ENCODE data around the genes DOP1B and RIPPLY3.

- PRO-cap: no peak
Measured at GRCh38 chr21:36132529-36133295, 2.2 kb upstream of the CBR3 start.

GRCh38 chr21:36141333-36142054 lies 6.6 kb downstream of the CBR3 start:
- PRO-cap: no peak

- PRO-cap: bidirectional peak, plus-strand start at chr21:36156825, minus-strand start at chr21:36156482
Measured at GRCh38 chr21:36156727-36157859, at the start of gene DOP1B. DOP1B (plus strand) TSS chr21:36156824.

DNA sequence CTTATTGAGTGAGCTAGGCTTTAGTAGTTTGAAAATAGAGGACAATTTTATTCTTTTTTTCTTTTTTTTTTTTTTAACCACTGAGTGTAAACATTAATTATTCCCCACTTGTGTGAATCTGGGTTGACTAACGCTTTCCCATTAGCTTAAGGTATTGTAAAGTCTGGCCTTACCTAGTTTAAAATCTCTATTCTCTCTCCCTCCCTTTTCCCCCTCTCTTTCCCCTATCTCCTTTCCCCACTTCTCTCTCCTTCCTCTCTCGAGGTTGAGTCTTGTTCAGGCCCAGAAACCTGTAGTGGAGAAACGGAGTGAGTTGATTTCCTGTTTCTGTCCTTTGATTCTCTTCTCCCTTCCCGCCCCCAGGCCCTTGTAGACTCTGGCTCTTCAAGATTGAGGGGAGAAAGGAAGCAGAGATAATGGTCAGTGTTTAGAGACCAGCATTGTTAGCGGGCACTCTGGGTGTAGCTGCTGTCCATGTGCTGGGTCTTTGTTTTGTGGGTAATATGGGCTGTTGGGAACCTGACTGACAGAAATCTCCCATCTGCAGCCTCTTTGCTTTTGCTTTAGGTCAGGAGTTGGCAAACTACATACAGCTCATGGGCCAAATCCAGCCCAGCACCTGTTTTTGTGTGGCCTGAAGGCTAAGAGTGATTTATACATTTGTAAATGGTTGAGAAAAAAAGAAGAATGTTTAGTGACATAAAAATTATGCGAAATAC lies 1.6 kb downstream of the MORC3 start:
- PRO-cap: unidirectional peak, minus-strand start at position 476 of the sequence

DNA sequence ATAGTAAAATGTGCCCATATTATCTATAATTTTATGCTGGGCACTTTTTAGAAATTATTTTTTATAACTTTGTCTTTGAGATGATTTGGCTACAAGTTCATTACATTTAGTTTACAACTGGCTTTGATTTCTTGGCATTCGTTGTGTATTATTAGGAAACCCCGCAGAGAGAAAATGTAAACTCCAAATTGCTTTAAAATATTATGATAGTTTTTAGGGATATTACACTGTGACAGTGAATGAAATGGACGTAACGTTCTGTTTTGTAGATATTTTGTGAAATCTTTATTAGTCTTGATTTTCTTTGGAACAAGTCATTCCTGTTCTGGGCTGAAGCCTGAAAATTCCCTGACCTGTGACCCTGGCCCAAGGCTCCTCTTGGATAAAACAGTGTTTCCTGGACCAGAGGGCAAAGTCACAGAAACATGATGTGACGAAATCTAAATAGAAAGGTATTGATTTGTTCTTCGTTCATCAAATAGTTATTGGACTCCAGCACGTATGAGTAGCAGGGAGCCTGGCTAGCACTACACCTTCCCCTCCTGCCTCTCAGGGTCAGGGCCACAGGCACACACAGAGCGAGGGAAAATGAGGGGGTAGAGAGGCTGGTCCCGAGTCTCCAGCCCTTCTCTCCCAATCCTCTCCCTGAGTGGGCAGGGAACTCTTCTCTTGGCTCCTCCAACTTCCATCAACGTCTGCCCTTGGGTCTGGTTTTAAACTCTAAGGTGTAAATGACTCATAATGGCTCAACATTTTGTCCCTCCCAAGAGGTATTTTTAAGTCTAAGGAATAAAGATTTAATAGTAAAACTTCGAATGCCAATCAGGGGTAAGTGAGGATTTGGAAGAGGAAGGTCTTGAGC lies 1.7 kb upstream of the CLDN14 start:
- PRO-cap: no peak

GRCh38 chr21:36509865-36510387 lies 30.0 kb upstream of the CLDN14 start:
- PRO-cap: no peak

DNA sequence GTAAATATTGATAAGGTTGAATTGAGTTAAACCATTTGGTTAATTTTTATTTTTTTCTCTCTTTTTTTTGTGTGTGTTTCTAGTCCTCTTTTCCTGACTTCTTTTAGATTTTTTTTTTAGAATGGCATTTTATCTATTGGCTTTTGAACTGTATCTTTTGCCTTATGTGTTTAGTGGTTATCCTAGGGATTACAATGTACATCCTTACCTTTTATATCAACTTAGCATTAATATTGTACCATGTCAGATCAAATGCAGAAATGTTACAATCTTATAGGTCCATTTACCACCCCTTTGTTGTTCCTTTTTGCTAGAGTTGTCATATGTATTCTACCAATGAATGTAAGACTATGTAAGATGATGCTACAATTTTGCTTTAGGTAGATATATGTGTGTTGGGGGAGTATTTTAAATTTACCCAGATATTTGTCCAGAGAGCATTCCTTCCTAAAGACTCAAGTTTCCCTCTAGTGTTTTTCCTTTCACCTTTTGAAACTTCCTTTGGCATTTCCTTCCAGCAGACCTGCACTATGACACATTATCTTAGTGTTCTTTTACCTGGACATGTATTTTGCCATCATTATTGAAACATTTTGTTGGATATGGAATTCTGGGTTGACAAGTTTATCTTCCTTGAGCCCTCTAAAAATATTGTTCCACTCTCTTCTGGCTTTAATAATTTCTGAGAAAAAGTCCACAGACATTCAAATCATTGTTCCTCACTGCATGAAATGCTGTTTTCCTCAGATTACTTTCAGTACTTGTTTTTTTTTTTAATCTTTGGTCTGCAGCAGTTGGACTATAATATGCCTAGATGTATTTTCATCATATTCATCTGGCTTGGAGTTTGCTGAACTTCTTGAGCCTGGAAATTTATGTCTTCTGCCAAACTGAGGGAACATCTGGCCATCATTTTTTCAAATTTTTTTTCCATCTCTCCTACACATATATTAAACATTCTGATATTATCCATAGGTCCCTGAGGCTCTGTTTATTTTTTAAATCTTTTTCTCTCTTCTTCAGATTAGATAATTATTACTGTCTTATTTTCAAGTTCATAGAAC lies 88.9 kb downstream of the HLCS start:
- PRO-cap: no peak

DNA sequence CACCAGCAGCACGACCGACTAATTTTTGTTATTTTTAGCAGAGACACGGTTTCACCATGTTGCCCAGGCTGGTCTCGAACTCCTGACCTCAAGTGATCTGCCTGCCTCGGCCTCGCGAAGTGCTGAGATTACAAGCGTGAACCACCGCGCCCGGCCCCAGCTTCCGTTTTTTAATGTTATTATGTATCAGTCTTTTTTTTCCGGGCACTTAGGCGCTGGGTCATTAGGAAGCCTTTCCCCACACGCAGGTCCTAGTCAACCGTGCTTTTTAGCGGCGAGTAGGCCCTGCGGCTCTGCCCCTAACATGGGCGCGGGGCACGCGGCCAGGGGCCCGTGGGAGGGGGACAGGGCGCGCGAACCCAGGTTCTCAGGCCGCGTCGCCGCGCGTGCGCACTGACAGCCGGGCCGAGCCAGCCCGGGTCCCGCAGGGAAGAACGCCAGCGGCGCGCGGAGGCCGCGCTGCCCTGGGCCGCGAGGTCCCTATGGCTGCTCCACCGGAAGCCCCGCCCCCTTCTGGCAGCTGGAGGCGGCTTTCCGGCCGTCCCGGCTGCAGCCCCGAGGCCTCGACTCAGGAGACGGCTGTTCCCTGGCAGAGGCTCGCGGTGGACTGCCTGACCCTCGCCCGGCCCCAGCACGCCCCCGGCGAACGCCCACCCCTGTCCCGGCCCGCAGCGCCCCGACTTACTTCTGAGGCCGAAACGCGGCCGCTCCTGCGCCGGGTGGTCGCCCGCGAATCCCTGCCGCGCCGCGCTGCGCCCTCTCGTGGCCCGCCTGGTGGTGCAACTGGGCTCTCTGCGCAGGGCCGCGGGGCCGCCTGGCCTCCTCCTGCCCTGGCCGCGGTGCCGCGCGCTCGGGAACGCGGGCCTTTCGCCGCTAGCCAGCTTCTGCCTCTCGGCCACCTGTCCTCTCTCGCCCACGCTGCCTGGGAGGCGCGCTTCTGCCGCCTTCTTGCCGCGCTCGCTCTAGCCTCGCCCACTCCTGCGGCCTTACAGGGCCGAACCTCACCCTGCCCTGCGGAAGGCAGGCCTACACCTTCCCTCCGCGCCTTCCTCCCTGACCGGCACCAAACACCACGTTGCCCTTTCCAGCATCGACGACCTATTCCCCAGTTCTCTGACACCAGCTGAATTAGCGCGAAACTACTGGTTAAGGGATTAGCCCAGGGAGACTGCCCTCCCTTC lies 16.6 kb upstream of the RIPPLY3 start:
- PRO-cap: bidirectional peak, plus-strand start at position 552 of the sequence, minus-strand start at position 388 of the sequence; bidirectional peak, plus-strand start at position 790 of the sequence, minus-strand start at position 697 of the sequence

GRCh38 chr21:37006162-37007447 lies at the start of gene RIPPLY3:
RIPPLY3 (plus strand) TSS chr21:37006702.
- PRO-cap: no peak

DNA sequence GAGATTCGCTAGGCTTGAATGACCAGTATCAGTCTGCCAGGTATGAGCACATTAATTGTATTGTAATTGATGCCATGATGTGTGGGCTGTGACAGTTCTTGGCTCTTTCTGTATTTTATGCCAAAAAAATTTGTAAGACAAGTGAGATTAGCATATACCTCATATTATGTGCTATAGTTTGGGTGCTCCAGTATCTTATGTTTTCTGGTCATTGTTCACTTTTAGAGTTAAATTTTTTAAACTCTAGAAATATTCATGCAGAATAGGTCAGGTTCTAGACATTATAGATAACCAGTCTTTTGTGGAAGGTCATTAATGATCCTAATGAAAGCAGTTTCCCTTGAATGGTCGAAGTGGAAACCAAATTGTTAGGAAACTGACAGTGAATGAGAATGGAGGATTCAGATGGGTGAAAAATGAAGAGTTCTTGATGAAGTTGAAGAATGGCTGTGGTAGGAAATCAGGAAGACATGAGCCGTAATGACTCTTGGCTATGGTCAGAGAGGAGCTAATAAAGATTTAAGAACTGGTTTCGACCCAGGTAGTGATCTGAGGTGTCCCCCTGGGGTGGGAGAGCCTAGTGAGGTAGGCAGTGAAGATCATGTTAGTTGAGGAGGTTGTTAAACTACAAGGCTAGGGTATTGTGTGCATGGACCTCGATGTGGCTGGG lies 12.2 kb downstream of the TTC3 start:
- PRO-cap: no peak

GRCh38 chr21:37219977-37221144 lies 46.8 kb downstream of the VPS26C start:
- PRO-cap: no peak

DNA sequence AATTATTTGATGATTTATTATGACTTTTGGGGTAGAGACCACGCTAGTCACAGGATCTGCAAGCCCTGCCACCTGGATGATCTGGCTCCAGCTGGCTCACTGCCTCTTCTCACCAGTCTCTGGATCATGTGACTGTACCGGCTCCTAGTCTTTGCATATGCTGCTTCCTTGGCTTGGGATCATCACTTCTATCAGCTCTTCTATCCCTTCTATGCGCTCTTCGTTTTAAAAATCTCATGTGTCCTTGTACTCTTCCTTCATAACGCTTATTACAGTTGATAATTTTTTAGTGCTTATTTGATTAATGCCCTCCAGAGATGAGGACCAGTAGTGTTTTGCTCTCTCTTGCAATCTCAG lies 14.2 kb downstream of the DYRK1A start:
- PRO-cap: no peak

DNA sequence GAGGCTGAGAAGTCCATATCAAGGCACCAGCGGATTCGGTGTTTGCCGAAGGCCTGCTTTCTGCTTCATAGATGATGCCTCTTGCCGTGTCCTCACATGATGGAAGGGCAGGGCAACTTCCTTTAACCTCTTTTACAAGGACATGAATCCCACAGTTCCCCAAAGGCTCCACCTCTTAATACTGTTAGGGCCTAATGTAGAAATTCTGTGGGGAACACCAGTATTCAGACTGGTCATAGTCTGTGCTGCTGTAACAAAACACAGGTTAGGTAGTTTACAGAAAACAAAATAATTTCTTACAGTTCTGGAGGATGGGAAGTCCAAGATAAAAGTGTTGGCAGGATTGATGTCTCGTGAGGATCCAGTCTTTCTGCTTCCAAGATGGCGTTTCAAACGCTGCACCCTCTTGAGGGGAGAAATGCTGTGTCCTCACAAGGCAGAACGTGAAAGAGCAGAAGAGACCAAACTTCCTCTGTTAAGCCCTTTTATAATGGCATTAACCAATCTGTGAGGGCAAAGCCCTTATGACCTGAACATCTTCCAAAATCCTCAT lies 26.0 kb downstream of the DYRK1A start:
- PRO-cap: no peak

- PRO-cap: no peak
Measured at GRCh38 chr21:37398348-37399129, 32.0 kb downstream of the DYRK1A start.

GRCh38 chr21:37447413-37447852 lies 80.9 kb downstream of the DYRK1A start:
- PRO-cap: no peak

GRCh38 chr21:37551670-37552512 lies 185.3 kb downstream of the DYRK1A start:
- PRO-cap: no peak

- PRO-cap: no peak
Measured at GRCh38 chr21:37563040-37563276, 196.4 kb downstream of the DYRK1A start.

DNA sequence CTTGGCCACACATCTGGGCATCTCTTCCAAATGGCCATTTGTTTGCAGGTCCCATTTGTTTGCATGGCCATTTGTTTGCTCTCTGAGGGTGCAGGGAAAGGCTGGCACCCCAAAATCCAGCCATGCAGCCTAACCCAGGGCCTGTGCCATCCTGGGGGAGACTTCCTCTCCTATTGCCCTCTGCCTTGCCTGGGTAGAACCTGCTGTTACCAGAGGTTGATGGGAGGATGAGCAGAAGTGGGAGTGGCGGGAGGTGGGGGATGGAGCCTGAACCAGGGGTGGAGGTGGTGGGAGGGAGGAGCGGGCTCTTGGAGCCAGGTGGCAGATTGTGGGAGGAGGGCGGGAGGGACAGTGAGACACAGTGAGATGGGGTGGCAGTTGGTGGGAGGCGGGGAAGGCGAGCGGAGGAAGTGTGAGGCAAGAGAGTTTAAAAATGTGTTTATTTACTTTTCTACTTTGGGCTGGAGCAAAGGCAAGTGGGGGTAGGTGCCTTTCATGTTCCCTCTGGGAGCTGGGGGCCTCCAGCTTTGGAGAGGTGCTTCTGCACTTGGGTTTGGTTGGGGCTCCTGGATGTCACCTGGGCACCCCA lies 87.3 kb downstream of the KCNJ6 start:
- PRO-cap: no peak

DNA sequence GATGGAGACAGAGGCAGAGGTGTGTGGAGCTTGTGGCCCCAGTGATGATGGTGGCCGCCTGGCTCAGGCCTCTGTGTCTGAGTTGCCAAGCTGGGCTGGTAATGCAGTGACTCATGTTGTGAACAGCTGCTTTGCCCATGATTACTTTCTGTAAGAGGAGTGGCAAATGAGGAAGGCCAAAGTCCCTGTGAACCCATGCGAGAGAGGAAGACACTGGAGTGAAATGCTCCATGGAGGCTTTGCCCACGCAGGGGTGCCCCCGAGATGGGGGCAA lies 86.8 kb downstream of the KCNJ6 start:
- PRO-cap: no peak

DNA sequence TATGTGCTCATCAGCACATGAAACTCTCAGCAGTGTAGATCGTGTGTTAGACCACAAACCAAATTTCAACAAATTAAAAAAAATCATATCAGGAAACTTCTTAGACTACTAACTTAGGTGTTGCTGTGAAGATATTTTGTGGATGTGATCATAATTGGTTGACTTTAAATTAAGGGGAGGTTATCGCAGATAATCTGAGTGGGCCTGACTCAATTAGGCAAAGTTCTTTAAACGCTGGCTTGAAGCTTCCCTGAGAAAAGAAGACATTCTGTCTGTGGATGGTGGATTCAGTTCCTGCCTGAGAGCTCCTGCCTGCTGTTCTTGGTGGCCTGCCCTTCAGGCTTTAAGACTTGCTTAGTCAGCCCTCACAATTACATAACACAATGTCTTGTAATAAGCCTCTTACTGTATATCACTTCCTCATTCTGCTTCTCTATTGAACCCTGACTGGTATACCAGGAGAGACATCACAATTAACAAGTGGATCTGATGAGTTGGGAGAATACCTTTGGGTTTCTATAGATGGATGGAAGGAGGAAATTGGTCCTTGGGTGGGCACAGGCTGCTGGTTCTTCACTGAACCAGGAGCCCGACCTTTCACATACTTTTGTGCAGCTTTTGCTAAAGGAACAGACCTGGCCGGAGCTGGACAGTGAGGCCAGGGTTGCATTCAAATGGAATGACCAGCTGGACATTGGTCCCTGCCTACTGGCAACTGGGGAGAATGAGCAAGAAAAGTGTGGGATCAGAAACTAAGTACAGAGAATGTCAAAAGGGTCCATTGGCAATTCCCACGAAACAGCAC lies 50.2 kb downstream of the KCNJ6 start:
- PRO-cap: no peak